Natural killer cell (primary cell): ENCODE measurements around the gene WTAP.

DNA sequence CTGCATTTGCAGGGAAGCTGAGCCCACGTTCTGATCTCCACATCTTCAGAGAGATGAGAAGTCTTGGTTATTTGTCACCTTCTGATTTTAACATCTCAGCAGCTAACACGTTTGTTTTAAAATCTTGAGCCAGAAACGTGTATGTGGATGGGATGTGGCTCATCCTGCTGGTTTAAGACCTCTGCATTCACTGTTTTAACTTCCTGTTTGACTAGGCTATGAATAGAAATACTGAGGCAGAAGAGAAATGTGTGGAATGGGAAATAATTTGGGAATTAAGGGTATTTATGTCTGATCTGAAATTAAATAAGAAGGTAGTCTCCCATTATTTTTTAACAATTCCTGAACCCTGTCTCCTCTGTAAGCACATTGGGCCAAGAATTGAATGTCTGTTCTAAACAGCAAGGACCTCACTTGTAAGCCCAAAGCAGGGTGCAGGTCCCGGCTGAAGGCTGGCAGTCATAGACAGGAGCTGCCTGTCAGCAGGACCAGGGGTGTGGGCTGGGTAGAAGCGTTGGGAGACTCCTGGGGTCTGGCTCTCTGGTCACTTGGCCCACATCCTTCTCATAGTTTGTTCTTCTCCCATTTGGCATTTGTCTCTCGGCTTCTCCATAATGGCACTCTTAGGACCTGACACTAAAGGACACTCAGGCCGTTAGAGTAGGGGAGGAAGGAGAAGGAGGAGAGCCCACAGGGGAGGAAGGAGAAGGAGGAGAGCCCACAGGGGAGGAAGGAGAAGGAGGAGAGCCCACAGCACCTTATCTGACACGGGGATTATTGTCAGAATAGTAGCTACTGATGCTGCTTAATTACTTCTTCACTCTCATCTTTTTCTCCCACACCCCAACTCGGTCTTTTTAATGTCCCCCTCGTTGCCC, 75.6 kb downstream of the SNX9 start:
- PRO-cap, result no peak

DNA sequence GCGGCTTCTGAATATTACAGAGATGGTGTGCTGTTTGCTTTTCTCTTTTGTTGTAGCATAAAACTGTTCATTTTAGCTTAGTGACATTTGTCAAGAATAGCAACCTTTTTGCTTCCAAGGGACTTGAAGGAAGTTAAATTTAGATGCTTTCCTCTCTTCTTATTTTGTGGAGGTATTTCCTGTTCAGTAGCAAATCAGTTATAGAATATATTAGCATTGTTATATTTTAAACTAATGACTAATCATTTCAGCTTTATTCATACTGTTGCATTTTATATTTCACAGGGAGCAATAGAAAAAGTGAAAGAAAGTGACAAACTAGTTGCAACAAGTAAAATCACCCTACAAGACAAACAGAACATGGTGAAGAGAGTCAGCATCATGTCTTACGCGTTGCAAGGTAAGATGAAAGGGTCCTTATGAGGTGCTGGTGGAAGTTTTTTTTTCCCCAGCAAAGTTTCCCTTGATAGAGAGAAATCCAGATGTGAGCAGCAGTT, 43.3 kb upstream of the SYNJ2 start:
- PRO-cap, result no peak

- PRO-cap, result no peak
These were observed 28.0 kb upstream of the SYNJ2 start for GRCh38 chr6:157953730-157954073.

GRCh38 chr6:157982674-157983263, 1.1 kb downstream of the SYNJ2 start:
- PRO-cap, result no peak

DNA sequence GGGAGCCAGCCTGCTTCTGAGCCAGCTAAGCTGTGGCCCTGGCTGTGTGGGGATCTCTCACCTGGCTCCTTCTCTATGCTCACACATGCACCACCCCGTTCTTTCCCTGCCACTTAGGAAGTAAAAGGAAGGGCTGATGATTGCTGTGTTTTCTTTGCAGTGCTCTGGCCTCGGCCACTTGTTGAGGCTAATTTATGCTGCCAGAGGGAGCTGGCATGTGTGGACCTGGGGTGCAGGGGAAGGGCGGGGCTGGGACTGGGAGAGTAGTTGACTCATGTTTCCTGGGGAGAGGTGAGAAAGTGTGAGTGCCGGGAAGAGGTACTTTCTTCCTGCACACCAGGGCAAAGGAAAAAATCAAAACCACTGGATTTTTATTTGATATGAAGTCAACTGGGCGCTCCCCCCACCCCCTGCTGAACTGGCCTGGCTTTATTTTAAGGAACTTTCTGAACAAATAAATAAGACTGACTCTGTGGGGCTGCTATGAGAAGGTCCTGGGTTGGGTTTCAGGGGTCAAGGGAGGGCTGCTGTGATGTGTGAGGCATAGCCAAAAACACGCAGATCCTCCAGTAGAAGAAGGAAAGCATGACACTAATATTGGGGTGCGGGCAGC, 87.3 kb downstream of the SYNJ2 start:
- PRO-cap, result no peak

DNA sequence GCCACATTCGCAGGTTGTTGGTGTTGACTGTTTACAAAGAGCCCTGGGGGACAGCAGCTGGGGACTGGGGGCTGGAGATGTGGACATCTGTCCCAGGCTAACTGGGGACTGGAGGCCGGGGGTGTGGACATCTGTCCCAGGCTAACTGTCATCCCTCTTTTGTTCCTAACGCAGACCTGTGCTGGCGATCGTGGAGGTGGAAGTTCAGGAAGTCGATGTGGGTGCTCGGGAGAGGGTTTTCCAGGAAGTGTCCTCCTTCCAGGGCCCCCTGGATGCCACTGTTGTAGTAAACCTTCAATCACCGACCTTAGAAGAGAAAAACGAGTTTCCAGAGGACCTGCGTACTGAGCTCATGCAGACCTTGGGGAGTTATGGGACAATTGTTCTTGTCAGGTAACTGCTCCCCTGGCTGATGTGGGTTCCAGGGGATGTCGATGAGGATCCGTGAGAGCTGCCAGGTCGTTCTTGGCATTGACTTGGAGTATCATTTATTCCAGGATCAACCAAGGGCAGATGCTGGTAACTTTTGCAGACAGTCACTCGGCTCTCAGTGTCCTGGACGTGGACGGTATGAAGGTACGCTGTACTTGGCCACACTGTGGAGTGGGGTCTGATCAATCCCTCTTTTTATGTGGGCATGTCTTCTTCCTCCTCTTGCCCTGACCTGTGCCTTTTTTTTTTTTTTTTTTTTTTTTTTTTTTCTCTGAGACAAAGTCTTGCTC, 87.0 kb downstream of the SERAC1 start:
- PRO-cap, result no peak

DNA sequence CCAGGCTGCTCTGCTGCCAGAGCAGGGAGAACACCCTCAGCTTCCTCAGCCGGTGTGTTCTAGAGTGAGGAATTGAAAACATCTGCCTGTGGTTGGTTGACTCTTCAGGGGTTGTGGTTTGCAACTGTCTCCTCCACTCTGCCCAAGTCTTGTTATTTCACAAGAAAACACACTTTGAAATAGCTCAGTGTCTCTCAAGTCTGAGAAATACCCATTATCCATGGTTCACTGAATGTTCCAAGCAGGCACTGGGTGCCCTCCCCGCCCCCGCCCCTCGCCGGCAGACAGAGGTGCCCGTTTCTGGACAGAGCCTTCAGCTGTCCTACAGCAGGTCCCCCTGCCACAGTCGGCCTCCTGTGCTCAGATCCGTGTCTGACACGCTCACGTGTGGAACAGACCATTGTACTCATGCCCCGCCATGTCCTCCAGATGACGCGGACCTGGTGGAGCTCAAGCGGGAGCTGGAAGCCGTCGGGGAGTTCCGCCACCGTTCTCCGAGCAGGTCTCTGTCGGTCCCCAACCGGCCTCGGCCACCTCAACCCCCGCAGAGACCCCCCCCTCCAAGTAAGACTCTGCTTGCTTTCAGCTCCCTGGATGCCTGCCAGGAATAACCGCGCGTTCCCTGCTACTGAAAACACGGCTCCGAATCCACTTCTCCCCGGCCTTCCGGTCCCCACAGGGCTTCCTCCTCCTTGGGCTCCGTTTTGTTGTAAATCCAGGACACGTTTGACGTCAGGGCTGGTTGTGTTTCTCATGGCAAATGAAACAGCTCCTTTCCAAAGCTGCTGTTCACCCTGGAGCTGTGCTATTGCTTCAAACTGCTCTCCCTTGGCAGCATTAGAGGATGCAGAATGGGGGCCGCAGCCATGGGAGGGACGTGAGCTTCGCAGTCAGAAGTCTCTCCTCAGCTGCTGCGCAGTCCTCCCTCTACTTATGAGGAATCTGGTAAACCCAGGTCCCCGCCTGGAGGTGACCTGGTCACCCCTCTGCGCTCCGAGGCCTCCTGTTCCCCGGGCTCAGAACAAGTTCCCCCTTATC, 81.3 kb downstream of the SERAC1 start:
- PRO-cap, result no peak

DNA sequence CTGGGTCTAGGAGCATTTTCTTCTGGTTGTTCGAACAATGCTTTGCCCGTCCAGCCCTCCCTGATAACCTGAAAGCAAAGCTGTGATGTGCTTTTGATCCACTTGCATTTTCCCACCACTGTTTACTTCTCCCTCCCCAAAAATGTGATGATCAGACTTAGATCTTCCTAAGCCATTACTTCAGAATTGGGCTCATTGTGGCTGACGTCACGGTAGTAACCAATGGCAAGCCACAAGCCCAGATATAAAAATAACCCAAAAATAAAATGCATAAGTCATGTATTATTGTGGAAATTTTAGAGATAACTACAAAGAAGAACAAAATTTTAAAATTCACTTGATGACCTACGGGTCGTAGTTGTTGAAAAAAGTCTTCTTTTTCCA, 80.6 kb downstream of the SERAC1 start:
- PRO-cap, result no peak

DNA sequence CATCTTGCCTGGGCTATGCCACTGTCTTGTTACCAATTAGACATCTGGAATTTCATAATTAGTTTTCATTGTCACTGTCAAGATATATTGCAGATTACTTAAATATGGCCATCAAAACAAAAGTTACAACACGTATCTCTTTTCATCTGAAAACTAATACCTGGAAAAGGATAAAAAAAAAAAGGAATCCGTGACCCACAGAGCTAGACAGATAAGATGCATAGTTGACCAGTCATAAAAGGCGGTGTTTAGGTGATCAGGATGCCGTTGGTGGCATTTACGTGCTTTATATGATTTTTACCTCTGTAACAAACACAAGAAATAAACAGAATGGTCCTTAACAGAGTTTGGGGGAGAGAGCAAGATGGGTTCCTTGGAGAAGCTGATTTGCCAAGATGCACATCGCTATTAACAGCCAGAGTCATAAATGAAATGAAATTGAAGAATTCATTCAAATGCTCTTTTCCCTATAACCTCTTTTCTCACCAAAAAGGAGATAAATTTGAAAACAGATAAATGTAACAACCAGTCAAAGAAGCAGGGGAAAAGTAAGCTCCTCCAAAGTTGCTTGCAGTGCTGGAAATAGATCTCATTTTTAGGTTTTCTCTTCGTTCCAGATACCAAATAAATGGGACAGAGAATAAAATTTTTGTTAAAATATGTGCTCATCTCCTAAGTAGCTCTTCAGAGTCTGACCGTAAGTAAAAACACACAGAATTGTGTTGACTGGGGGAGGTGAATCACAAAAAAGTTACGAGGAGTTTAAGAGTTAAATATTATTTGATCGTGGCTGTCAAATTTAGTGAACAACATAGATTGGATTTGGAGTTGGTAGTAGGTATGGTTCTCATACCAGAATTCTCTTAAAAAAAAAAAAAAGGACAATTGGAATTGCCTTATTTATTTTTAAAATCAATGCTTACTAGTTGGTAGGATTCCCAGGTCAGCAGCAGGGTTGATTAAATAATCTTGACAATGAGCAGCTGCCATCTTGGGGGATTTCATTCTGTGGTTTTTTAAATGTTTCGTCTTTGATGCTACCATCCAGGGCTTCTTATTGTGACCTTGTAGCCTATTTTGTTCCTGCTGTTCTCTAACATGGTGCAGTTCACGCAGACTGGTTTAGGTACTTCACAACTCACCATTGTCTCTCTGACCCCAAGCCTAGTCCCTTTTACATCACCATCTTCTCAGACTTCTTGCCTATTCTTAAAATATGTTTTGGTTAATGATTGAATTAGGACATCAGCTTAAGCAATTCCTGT, 70.0 kb downstream of the SERAC1 start:
- PRO-cap, result no peak

- PRO-cap, result no peak
These were observed 17.4 kb downstream of the DYNLT1 start for GRCh38 chr6:158626836-158627808.

DNA sequence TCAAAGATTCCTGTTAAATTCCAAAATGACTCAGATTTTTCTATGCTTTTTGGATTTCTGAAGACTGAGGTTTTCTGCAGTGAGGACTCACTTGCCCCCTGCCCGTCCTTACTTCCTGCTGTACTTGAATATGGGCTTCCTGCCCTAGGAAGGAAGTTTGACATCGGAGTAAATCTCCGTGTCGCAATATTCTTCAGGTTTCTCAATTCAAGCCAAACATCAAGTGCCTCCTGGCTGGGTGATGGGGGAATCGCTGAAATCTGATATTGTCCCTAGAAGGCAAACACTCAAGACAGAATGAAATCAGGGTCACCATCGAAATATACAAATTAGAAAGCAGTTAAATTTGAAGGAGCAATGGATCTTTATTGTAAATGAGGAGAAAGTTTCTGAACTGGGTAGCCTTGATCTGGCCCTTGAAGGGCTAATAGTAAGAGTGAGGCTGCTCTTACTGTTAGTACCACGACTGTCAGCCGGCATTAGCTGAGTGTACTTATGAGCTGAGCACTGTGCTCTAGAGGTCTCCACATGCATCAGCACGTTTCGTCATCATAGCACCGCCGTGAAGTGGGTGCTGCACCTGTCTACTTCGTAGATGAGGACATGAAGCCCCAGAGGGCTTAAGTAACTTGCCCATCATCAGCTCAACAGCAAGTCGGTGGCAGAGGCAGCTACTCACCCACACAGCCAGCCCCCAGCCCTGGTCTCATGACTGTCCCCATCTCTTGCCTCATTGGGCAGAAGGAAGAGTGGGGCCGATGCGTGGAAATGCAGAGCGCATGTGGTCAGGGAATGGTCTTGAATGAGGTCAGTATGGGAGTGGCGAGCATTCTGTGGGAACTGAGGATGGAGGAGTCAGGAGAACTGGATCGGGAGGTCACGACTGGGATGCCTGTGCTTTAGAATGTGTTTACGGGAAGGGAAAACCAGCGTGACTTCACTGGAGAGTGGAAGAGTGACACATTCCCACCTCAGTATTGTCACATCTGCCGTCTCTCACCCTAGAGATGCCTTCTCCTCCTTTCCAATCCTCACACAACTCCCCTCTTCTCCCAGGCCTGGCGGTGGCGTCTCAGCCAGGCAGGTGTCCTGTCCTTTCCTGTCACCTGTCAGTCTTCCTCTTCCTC, 5.7 kb downstream of the SYTL3 start:
- PRO-cap, result no peak

GRCh38 chr6:158784430-158785717, 34.3 kb downstream of the EZR start:
- PRO-cap, result no peak

- PRO-cap, result no peak
These were observed 41.2 kb upstream of the EZR start for GRCh38 chr6:158860398-158860644.

DNA sequence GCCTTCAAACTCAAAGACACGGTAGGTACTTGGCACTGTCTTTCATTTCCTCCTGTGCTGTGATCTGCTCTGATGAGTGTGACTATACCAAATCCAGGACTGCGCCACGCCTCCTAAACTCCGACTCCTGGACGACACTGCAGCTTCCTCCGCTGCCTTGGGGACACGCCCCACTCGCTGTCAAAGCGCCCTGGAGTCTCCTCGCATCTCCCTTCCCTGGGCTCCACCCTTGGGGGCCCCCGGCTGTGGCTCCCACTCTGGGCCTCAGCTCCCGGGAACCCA, 61.3 kb downstream of the RSPH3 start:
- PRO-cap, result no peak

- PRO-cap, result no peak
These were observed 9.2 kb downstream of the RSPH3 start for GRCh38 chr6:158990720-158991373.

DNA sequence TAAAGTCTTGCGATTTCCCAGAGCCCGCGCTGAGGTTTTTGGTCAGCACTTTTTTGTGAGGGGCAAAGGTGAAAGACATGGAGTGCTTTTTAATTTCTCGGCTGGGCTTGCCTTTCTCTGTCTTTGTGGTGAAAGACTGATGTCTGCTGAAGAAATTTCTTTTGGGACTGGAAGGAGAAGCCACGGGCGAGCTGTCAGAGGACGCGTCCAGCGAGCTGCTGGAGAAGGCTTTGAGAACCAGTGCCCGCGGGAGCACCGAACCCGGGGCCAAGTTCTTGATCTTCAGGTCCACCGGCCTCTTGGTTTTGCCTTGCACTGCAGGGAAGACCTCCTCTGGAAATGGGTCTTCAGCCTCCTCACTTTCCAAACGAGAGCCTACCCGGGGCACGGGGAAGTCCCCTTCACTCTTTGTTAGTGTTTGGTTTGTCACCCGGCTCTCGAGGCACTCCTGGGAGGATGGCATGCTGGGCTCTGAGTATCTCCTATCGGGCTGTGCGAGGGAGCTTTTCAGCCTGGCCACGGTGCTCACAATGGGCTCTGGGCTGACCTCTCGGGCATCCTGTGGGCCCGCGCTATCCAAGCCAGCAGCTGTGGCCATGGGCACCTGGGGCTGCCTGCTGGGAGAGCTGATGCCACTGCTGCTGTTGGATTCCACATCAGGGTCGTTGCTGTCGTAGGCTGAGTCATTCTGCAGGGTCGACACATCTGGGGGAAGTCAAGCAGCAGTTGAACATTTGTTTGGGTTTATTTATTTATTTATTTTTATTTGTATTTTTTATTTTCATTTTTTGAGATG, 8.2 kb downstream of the TAGAP start:
- PRO-cap, result no peak

- PRO-cap, result unidirectional peak, plus-strand start at chr6:159044148
These were observed 840 bp downstream of the TAGAP start for GRCh38 chr6:159043876-159044425.

DNA sequence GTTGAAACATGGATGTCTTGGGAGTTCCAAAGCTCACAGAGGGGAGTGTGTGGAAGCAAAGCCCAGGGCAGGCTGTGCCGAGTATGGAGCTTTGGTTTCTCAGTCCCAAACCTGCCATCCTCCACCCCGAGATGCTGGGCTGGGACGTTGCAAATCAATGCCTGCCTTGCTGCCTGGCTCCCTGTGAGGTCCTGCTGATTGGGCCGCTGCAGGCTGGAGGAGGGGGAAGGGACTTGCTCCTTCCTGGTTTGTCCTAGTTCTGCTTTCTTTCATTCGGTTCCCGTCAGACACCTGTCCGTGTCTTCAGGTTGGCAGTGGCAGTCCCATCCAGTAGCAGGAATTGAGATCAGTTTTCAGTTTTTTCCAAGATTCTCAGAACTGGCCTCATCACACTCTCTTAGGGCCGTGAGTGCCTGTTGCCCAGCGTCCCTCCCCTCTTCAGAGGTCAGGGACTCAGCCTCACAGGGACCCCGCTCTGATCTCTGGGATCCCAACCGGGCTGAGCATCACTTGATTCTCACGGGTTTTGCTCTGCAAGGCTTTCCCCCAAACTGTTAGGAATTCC, 24.1 kb upstream of the TAGAP start:
- PRO-cap, result no peak

DNA sequence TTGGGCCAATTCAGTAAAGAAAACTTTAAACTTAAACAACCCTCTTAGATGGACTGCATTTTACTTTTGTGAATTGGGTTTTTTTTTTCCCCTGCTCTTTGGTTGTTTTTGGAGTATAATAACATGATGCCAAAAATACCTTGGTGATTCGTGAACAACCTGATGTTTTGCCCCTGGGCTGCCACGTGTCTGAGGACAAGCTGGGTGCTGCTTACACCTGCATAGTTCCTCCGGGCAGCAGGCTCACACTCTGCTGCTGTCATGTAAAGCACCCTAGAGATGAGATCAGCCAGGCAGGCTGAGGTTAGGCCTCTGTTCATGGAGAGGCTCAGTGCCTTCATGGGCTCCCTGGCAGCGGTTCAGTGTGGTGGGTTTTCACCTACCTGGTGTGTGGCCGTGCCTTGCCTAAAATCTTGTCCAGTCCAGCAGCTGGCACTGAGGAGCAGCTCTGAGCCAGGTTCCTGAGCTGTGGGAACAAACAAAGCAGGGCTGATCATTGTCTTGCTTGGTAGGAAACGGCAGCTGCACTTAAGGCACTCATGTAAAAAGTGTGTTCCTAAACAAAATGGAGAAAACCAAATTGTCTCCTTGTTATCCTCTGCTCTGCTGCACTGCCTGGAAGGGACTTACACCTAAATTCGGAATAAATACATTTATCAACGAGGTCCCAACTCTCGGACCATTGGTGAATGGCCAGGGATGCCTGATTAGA, 60.2 kb upstream of the TAGAP start:
- PRO-cap, result no peak

DNA sequence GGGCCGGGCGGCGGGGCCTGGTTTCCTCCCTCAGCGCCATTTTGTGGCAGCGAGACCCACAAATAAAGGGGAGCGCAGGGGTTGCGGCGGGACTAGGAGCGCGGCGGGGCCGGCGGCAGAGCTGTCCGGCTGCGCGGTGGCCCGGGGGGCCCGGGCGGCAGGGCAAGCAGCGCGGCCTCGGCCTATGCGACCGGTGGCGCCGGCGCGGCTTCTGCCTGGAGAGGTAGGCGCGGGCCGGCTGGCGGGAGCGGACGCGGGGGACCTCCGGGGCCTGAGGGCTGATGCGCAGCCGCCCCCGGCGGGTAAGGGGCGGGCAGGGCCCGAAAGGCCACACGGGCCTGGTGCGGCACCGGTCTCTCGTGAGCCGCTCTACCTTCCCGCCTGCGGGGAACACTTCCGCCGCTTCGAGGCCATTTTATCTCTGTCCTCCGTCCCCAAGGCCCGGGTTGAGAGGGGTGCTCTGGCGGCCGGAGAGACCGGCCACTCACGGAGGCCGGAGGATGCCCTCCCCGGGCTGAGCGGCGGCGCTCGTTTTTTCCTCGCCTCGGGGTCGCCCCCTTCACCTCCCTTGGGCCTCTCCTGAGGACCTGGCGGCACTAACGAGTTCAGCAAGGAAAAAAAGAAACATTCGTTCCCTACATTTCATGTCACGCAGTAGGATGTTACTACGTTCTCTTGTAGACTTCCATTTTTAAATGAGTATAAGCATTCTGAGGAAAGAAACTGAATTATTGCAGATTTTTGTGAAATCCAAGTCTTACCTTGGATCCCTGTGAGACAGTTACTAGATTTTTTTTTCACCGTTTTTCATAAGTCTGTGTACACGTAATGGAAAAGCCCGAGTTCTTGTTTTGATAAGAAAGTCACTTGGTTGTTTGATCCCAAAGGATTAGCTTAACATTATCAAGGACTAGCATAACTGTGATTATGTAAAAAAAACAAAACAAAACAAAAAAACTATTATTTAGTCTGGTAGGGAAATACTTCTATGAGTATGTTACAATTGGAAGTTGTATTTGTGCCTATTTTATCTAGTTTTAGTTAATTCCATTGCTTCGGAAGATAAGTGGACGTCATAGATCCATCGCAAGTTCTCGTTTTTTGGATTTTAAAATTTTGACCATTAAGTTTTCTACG, at the start of gene WTAP:
Gene WTAP (plus strand): TSS at position 26 of the 1,137 bp plus-strand sequence.
- PRO-cap, result bidirectional peak, plus-strand start at position 95 of the sequence, minus-strand start outside the sequence; unidirectional peak, plus-strand start at position 305 of the sequence; unidirectional peak, plus-strand start at position 424 of the sequence; unidirectional peak, minus-strand start at position 653 of the sequence; unidirectional peak, minus-strand start at position 696 of the sequence